REH cell (cell line): Measurements from ENCODE around the gene FAM133B.

DNA sequence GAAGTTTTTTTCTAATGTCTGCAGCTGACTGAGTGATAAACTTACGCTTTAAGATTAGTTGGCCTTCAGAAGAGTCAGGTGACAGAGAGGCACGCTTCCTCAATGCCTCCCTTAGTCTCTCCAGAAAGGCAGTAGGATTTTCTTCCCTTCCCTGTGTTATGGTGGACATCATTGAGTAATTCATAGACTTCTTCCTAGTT is 3.6 kb downstream of the ERVW-1 start:
- PRO-cap: no peak

DNA sequence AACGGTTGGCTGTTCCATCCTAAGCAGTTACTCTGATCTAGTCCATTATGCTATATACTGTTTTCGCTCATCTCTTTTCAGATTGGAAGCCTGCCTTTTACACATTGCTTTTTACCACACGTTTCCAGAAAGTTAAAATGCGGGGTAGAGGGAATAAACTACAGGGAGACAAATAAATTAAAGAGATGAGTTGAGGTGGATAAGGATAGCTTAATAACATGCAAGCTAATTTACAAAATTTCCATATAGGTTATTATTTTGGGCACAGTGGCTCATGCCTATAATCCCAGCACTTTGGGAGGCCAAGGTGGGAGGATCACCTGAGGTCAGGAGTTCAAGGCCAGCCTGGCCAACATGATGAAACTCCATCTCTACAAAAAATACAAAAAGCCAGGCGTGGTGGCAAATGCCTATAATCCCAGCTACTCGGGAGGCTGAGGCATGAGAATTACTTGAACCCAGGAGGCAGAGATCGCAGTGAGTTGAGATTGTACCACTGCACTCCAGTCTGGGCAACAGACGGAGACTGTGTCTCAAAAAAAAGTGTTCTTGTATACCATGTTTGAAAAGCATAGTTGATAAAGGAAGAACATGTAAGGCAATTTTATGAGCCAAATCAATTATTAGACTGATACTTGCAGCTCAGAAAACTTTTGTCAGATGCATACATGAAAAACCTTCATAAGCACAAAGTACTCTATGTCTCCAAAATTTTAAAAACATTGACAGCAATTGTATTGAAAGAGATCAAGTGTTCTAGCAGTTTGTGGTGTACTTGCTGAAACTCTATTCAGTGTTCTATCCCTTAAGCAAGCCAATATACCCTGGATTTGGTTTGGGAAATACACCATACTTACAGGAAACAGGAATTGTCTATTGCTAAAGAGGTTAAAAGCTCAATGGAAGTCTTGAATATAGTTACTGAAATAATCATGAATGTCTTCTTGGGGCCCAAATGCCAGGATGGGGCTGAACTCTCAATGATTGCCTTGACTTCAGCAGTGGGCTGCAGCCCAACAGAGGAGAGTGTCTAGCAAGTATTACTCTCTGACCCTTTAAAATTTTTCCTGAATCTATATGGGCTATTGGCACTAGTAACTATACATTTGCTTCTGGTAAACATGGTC is 10.9 kb downstream of the RBM48 start:
- PRO-cap: no peak

- PRO-cap: bidirectional peak, plus-strand start at chr7:92589795, minus-strand start at chr7:92589819; bidirectional peak, plus-strand start at chr7:92590123, minus-strand start at chr7:92590011; bidirectional peak, plus-strand start at chr7:92590503, minus-strand start at chr7:92590345
Observed at GRCh38 chr7:92589593-92590631, at the start of gene FAM133B. Gene FAM133B, minus strand, starts transcription at chr7:92590390.

GRCh38 chr7:92759514-92760091 is 76.8 kb downstream of the CDK6 start:
- PRO-cap: no peak

GRCh38 chr7:92834714-92834867 is 1.8 kb downstream of the CDK6 start:
- PRO-cap: no peak

GRCh38 chr7:92834868-92835877 is 1.2 kb downstream of the CDK6 start:
- PRO-cap: bidirectional peak, plus-strand start at chr7:92835413, minus-strand start at chr7:92835059; bidirectional peak, plus-strand start at chr7:92835681, minus-strand start at chr7:92835643

- PRO-cap: no peak
Observed at GRCh38 chr7:93171061-93171370, 22.8 kb upstream of the SAMD9L start.

GRCh38 chr7:93219344-93219792 is 6.9 kb downstream of the HEPACAM2 start:
- PRO-cap: no peak

GRCh38 chr7:93766349-93766603 is 124.3 kb downstream of the TFPI2 start:
- PRO-cap: no peak

DNA sequence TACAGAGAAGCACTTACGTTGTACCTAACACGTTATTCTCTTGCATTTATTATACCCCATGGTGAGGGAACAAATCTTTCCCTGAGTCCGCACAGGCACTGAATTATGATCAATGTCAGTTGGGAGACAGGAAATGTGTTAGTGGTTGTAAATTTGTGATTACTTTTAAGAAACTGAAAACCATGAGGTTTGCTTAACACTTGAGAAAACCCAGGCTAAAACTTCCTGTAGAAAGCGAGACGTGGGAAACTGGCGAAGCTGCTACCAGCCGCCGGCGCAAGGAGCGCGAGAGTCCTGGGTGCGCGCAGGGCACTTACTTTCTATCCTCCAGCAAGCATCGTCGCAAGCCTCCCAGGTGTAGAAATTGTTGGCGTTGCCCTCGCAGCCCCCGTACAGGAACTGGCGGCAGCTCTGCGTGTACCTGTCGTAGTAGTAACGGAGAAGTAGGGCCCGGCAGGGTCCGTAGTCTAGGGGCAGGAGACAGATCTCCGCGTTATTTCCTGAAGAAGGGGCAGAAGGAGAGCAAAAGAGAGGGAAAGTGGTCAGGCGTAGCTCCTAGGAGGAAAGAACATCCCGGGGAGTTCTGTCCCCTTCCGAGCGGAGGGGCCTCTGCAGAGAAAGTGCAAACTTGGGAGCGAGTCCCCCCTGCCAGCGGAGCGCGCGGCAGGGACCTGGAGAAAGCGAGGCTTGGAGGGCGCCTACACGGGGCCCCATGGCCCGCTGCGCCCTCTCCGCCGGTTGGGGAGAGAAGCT is 557 bp downstream of the TFPI2 start:
- PRO-cap: no peak

- PRO-cap: no peak
Observed at GRCh38 chr7:93934097-93934627, 12.6 kb downstream of the GNG11 start.

- PRO-cap: no peak
Observed at GRCh38 chr7:94248120-94248486, 146.6 kb upstream of the COL1A2 start.

GRCh38 chr7:94296771-94297130 is 97.9 kb upstream of the COL1A2 start:
- PRO-cap: no peak

DNA sequence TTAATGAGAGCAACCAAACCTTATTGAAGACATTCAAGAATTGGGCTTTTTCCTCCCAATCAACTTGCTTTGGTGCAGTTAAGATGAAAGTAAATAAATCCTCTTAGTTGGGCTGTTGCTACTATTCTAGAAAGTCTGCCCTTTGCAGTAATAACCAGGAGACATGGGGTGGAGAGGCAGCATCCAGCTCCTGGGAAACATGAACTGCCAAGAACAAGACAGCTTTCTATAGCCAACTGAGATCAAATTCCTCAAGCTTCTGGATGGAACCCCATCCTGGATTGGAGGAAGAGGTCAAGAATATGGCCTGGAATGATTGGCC is 70.4 kb upstream of the COL1A2 start:
- PRO-cap: no peak

- PRO-cap: bidirectional peak, plus-strand start at chr7:94510071, minus-strand start at chr7:94510072; bidirectional peak, plus-strand start at chr7:94510540, minus-strand start at chr7:94510216
Observed at GRCh38 chr7:94509950-94510410, 371 bp downstream of the CASD1 start.

DNA sequence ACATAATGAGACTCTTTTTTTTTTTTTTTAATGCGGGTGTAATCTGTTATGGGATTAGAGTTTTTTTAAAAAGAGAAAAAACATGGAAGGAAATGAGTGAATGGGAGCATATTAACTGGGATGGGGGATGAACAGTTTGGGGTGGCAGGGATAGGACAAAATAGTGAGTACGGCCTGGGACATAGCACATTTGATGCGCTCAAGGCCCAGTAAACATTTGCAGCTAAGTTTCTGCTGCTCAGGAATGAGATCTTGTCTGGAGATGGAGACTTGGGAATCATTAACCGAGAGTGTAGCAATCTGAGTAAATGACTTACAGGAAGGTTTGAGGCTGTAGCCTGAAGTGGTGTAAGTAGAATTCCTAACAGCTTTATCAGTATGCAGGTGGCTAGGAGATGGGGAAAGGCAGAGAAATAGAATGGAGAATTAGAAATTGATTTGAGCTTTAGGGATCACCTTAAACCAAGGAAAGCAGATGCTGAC is 6.1 kb upstream of the PON2 start:
- PRO-cap: no peak

GRCh38 chr7:95473238-95473875 is 12.4 kb upstream of the ASB4 start:
- PRO-cap: no peak

DNA sequence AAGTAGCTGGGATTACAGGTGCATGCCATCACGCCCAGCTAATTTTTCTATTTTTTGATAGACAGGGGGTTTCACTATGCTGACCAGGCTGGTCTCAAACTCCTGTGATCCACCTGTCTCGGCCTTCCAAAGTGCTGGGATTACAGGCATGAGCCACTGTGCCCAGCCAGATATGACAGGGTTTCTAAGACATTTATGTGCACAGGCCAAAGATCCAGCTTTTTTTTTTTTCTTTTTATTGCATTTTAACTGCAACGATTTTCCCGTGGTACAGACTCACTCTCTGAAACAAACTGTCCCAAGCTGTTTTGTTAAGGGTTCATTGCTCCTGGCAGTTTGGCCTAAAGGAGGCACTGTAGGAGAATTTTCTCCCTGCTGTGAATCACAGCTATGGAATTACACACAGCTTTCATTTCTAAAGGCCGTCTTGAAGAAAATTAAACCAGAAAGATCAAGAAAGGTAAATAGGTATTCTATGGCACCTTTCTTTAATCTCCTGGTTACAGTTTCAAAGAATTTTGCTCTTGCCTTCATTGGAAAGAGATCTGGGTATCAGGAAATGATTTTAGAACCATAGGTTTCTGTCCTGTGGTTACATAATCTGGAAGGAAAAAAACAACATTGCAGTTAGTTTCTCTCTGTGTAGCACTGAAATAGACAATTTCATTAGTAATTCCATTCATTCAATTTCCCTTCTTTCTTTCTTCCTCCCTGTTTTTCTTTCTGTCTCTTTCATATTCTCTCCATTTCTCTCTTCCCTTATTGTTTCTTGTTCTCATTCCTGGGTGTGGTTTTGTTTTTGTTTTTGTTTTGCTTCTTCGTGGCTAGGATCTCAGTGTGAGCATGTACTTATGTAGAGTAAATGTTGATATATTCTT is 51.3 kb downstream of the PDK4 start:
- PRO-cap: no peak

- PRO-cap: no peak
Observed at GRCh38 chr7:95549602-95550612, 46.4 kb downstream of the PDK4 start.

GRCh38 chr7:95553862-95554469 is 42.4 kb downstream of the PDK4 start:
- PRO-cap: no peak